NCI-H460 (cell line): ENCODE measurements around a stretch of chr12.

DNA sequence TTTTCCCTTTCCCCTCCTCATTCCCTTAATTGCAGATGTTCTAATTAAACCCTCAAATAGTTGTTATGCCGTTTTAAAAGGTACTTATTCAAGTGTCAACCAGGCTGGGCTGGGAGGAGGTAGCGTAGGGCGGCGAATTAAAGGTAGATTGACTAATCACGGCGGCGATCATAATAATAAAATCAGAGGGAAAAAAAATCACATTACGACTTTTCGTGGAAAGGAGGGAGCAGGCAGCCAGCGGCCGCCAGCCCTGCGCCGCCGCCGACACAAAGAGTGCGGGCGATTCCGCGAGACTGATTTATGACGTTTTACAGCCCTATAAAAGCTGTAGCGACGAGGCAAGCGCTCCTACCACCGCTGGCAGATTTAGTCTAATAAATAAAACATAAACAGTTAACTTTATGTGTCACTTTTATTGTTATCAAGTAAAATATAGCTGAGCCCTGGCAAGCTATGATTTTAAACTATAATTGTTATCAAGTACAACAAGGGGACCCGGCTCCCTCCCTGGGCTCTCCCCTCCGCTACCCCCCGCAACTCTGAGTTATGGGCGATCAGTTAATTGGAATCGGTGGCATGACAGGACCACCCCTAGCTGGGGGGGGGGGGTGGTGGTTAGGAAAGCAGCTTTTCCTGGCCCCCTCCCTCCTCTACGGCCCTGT lies 1.5 kb upstream of the HOXC4 start:
RAMPAGE:
- cytosol, long total RNA, result no peak
- long total RNA, result no peak
- nucleus, long total RNA, result no peak

GRCh38 chr12:54146944-54147433 lies 41.8 kb downstream of the SMUG1 start:
RAMPAGE:
- cytosol, long total RNA, result no peak
- long total RNA, result no peak
- nucleus, long total RNA, result no peak

RAMPAGE:
- cytosol, long total RNA, result no peak
- long total RNA, result no peak
- nucleus, long total RNA, result no peak
Observed at GRCh38 chr12:54161541-54162112, 27.2 kb downstream of the SMUG1 start.

RAMPAGE:
- cytosol, long total RNA, result no peak
- long total RNA, result no peak
- nucleus, long total RNA, result no peak
Observed at GRCh38 chr12:54233412-54234128, 44.8 kb upstream of the SMUG1 start.

GRCh38 chr12:54257369-54257925 lies 22.5 kb downstream of the CBX5 start:
RAMPAGE:
- cytosol, long total RNA, result no peak
- long total RNA, result no peak
- nucleus, long total RNA, result no peak

DNA sequence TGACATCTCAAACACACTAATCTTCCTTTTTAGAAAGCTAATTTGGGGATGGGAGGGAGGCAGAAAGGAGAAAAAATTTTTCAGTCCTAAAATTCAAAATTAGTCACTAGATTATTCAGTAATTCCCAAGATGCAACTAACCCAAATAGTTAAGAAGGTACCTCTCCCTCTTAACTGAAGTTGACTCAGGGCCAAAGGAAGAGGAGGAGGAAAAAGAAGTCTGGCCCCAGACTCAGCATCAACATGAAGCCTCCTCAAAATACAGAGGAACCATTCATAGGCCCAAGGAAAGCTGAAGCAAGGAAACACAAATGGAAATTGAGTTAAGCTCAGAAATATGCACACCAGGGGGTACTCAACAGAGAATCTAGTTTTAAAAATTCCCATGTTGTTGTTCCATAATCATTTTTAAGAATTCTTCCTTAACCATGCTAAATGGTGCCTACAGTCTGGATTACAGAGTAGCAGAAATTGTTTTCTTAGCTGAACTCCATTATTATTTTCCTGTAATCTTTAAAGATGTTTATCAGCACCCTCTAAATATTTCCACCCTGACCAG lies 21.6 kb downstream of the CBX5 start:
RAMPAGE:
- cytosol, long total RNA, result no peak
- long total RNA, result no peak
- nucleus, long total RNA, result no peak

DNA sequence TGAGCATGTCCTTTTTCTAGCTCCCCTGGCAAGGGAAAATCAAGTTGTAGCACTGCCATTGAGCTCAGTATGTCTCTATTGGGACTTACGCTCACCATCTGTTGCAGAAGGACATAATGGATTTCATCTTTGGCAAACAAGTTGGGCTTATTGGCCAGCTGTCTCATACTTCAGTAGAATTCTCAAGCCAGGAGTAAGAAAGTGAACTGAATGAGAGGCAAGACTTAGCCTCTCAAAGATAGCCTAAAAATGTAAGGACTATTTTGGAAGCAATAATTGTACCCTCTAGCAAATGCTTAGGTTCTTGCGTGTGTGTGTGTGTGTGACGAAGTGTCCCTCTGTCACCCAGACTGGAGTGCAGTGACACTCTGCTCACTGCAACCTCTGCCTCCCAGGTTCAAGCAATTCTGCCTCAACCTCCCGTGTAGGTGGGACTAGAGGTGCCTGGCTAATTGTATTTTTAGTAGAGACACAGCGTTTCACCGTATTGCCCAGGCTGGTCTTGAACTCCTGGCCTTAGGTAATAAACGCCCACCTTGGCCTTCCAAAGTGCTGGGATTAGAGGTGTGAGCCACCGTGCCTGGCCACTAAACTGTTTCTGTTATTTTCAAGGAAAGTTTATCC lies 6.9 kb downstream of the HNRNPA1 start:
RAMPAGE:
- cytosol, long total RNA, result no peak
- long total RNA, result no peak
- nucleus, long total RNA, result no peak

RAMPAGE:
- cytosol, long total RNA, result no peak
- long total RNA, result no peak
- nucleus, long total RNA, result no peak
Observed at GRCh38 chr12:54351752-54352670, 12.3 kb downstream of the GPR84 start.

DNA sequence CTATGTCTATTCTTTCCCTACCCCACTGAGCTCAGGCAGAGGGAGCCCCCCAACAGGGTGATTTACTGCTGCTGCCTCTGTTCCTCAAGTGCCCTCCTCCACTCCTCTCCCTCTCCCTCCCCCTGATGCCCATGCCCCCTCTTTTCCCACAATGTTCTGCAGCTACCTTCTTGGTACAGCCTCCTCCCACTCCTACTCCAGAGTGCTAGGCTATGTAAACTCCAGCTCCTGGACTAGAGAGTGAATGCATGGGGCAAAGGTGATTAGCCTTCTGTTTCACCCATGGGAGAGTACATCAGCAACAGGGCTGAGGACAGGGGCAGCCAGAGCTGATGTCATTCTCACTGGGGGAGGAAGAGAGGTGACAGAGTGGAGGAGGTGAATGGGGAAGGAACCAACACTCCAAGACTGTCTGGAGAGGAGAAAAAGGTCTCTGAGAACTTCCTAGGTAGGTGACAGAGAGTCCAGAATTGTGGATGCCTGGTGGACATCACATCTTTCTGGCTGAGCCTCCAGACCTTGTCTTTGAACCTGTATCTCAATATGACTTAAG lies 10.8 kb downstream of the GPR84 start:
RAMPAGE:
- cytosol, long total RNA, result no peak
- long total RNA, result no peak
- nucleus, long total RNA, result no peak

DNA sequence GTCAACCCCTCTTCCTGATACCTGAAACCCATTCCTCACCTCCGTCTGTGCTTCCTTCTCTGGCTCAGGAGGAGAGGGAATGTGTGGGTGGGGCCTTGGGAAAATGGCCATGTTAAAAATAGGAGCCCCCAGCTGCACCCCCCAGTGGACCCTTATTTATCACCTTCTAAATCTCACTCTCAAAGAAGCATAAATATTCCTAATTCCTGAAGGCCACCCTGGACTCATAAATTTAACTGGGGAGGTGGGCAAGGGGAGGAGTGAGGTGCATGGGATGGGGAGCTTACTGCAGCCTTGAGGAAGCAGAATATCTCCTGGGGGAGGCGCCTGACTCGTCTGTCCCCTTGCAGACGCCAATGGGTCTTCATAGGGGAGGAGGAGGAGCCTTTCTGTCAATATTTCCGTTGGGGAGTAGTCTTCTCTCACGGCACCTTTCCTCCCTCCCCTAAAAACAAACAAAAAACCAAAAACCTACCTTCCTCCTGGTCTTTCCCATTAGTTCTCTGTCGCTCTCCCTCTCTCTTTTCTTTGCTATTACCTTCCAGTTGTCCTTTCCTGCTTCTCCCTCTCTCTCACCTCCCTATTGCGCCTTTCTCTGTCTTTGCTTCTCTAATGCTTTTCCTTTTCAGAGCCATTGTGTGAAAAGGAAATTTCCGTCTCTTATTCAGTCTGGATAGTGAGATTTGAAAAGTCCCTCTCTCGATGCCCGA lies 6.2 kb downstream of the GPR84 start:
RAMPAGE:
- cytosol, long total RNA, result no peak
- long total RNA, result no peak
- nucleus, long total RNA, result no peak

RAMPAGE:
- cytosol, long total RNA, result no peak
- long total RNA, result no peak
- nucleus, long total RNA, result no peak
Observed at GRCh38 chr12:54375174-54375605, 9.3 kb downstream of the ZNF385A start.

DNA sequence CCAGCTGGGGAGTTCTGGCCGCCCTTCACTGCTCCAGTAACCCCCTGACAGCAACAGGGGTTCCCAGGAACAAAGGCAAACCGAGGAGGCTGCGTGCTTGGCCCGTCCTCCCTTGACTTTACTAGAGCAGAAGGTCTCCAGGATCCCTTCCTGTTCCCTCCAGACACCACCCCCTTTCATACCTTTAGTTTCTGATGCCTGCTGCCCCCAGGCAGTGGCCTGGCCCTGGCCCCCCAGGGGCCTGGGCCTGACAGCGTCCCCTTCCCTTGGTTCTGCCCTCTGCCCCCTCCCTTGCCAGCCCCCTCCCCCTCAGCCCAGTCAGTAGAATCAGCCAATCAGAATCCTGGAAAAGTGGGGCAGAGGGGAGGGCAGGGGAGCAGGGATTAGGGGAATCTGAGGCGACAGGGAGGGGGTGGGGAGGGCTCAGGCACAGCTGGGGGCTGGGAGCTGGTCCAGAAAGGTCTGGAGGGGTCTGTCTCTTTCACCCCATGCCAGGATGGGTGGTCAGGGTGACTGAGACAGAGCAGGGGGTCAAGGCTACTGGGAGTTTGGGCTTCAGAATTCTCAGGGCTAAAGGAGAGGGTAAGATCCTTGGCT lies 1.1 kb upstream of the ZNF385A start:
RAMPAGE:
- cytosol, long total RNA, result no peak
- long total RNA, result no peak
- nucleus, long total RNA, result no peak

DNA sequence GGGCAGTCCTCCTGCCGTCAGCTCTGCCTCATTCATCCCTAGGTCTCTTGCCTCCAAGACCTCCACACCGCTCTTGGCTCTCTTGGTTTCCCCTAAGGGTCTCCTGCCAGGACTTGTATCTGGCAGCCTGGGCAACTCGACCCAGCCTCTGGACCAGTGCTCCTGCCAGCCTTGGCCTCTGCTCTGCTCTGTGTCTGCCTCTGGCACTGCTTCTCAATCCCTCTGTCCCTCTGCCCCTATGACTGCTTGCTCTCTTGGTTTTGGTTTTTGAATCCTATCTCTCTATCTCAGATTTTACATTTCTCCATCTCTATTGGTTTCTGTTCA lies 6.3 kb downstream of the ITGA5 start:
RAMPAGE:
- cytosol, long total RNA, result no peak
- long total RNA, result no peak
- nucleus, long total RNA, result no peak

RAMPAGE:
- cytosol, long total RNA, result no peak
- long total RNA, result no peak
- nucleus, long total RNA, result no peak
Observed at GRCh38 chr12:54420298-54420445, 1.1 kb upstream of the ITGA5 start.

GRCh38 chr12:54420446-54421785 lies 1.9 kb upstream of the ITGA5 start:
RAMPAGE:
- cytosol, long total RNA, result no peak
- long total RNA, result no peak
- nucleus, long total RNA, result no peak

GRCh38 chr12:54423217-54423683 lies 4.2 kb upstream of the ITGA5 start:
RAMPAGE:
- cytosol, long total RNA, result no peak
- long total RNA, result no peak
- nucleus, long total RNA, result no peak

DNA sequence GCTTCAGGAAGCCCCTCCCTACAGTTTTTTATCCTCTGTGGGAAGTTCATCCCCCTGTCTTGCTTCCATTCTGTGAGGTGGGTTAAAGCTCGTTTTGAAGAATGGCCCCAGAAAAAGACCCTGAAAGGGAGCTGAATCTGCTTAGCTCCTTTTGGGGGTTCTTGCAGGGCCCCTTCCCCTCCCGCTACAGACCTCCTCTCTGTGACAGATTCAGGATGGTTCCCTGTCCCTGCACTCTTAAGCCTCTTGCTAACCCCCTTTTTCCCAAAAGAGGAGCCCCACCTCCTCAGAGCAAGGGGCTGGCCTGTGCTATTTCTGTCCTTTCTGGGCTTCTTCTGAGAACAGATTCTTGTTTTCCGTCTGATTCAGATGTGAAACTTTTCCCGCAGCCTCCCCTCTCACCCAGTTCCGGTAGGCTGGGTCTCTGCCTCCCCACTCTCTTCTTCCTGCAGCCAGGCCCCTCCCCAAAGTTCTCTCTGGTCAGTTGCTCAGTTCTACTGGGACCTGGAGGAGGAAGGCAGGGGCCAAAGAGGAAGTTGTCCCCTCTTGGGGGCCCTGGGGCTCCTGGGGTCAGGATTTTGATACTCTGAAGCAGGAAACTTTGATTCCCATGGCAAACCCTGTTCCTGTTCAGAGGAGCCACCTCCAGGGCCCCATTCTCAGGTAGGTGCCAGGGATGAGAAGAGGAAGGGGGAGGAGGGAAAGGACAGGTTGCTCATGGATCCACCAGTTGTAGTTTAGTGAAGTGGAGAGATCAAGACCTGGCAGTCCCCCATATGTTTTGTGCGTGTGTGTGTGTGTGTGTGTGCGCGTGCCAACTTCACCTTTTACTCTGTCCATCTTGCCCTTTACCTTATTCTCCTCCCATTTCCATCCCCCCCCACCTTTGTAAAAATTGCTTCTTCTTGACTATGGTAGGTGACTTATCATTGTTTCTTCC lies 11.8 kb downstream of the PDE1B start:
RAMPAGE:
- cytosol, long total RNA, result no peak
- long total RNA, result no peak
- nucleus, long total RNA, result no peak

GRCh38 chr12:54665916-54666115 lies 17.7 kb upstream of the DCD start:
RAMPAGE:
- cytosol, long total RNA, result no peak
- long total RNA, result no peak
- nucleus, long total RNA, result no peak

DNA sequence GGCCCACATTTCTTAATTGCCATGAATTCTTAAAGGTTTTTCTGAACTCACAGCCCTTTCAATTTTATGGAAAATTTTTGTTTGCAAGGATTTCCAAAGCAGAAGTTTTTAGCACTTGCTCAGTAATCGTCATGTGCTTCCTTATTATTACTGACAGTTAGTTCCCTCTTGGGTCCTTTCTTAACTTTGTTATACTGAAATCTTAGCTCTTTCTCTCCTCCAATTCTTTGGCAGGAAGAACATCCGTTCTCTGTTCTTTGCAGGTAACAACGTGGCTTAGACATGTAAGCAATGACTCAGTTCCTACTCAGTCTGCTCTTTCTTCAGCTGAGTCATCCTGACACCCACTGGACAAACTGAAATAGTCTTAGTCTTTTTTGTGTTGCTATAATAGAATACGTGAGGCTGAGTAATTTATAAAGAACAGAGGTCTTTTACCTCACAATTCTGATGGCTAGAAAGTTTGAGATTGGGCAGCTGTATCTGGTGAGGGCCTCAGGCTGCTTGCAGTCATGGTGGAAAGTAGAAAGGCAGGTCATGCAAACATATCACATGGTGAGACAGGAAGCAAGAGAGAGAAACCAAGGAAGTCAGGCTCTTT lies 49.3 kb downstream of the TESPA1 start:
RAMPAGE:
- cytosol, long total RNA, result no peak
- long total RNA, result no peak
- nucleus, long total RNA, result no peak

DNA sequence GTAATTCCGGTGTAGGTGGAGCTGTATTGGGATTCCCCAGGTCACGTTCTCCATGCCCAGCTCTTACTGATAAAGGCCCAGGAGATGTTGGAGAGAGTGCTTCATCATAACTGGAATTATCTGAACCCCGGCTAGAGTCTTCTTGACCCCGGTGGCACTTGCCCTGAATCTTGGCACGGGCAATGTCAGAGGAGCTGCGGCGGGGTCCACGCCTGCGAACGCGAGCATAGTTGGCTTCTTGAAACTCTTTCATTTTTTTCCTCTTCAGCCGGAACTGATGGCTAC lies 11.6 kb downstream of the OR6C65 start:
RAMPAGE:
- cytosol, long total RNA, result no peak
- long total RNA, result no peak
- nucleus, long total RNA, result no peak